Pericardium fibroblast (primary cell): ENCODE results near the genes CD300LD, CD300E and RAB37.

- RAMPAGE, long total RNA, result no peak
Observed at GRCh38 chr17:72578250-72578531, 457.4 kb downstream of the SOX9 start.

- RAMPAGE, long total RNA, result no peak
Observed at GRCh38 chr17:72591178-72592020, 470.6 kb downstream of the SOX9 start.

- RAMPAGE, long total RNA, result no peak
Observed at GRCh38 chr17:72639594-72640267, 452.8 kb downstream of the SLC39A11 start.

- RAMPAGE, long total RNA, result no peak
Observed at GRCh38 chr17:72915354-72915851, 177.1 kb downstream of the SLC39A11 start.

GRCh38 chr17:73166692-73167585, 2.1 kb downstream of the SSTR2 start:
- RAMPAGE, long total RNA, result no peak

- RAMPAGE, long total RNA, result no peak
Observed at GRCh38 chr17:73293351-73293935, 18.4 kb downstream of the CDC42EP4 start.

GRCh38 chr17:73298449-73298825, 13.4 kb downstream of the CDC42EP4 start:
- RAMPAGE, long total RNA, result no peak

DNA sequence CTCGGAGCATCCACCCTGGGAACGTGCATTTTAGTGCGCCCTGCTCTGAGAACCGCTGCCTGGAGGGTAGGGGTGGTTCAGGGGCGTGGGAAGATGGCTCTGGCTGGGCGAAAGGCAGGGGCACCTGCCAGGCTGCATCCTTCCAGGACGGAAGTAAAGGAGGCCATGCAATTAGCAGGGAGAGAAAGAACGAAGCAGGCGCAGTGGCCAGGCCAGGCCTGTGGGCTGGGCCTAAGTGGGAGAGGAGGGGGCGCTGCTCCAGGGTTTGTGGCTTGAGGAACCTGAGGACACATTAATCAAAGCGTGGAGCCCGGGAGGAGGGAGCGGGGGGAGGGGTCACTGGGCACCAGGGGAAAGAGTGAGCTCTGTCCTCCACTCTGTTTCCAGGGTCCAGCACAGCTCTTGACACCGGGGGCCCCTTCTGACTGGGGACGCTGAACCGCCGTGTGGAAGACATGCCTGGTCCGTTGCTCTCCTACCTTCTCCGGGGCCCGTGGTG, 49.5 kb upstream of the CDC42EP4 start:
- RAMPAGE, long total RNA, result no peak

GRCh38 chr17:74213844-74214445, 574 bp downstream of the TTYH2 start:
- RAMPAGE, long total RNA, result no peak

DNA sequence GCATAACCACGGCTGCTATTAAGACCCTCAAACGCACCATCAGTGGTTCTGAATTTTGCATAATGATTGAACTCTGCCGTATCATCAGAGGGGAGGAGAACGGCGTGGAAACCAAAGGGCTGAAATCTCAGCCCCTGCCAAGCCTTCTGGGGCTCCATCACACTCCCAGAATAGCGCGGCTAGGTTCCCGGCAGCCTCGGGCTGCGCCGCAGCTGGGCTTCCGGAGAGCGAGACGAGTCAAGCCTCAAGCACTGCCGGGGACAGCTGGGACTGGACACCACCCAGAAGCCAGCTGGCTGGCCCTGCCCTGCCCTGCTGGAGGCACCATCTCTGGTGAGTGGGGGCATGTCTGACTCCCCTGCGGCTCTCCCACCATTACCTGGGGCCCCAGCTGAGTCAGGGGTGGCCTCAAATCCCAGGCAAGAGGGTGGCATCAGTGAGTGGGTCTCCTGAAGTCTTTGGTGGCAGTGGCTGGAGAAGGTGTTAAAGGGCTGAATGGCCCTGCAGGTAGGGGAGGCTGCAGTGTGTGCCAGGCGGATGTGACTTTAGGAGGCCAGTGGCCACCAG, 7.2 kb upstream of the GPRC5C start:
- RAMPAGE, long total RNA, result no peak

DNA sequence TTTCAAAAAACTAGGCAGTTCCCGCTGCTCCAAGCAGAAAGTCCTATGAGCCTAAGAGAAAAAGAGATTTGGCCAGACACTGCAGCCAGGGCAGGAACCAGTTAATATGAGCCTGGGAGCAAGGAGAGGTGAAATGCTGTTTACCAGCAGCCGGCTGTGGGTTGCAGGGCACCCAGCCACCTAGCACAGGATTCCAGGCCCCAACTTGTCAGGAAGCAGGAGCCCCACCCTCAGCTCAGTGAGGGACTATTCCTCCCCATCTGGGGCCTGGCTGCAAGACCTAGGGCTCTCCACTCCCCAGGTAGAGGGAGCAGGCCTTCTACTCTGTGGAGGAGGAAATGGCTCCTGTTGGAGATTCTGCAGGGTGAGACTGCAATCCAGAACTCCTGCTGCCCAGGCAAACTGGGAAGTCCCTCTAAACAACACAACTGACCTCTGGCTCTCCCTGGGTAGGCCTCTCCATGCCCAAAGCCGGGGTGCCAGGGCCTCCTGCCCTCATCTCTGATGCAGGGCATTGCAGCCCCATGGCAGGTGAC, 4.4 kb upstream of the GPRC5C start:
- RAMPAGE, long total RNA, result no peak

DNA sequence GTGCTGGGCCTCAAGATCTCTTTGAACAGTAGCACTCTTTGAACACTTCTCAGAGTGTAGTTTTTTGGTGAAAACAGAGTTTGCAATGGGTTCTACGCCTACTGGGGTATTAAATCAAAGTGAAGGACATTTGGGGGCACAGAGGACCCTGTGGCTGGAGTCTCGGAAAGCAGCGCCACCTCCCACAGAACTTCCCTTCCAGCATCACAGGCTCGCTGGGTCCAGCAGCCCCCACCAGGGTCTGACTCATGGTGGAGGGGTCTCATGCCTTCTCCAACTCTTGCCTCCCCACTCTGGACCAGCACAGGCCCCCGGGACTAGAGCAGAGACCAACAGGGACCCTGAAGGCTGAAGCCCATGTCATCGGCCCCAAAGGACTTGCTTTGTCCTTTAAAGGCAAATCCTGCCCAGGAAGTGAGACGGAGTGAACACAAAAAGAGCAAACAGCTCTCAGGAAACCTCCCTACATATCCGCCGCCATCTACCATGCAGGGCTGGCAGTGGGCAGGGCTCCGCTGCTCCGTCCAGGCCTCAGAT, 2.3 kb upstream of the GPRC5C start:
- RAMPAGE, long total RNA, result no peak

GRCh38 chr17:74430390-74430517, 1.6 kb upstream of the GPRC5C start:
- RAMPAGE, long total RNA, result no peak

- RAMPAGE, long total RNA, result no peak
Observed at GRCh38 chr17:74449559-74450182, 16.8 kb upstream of the CD300A start.

DNA sequence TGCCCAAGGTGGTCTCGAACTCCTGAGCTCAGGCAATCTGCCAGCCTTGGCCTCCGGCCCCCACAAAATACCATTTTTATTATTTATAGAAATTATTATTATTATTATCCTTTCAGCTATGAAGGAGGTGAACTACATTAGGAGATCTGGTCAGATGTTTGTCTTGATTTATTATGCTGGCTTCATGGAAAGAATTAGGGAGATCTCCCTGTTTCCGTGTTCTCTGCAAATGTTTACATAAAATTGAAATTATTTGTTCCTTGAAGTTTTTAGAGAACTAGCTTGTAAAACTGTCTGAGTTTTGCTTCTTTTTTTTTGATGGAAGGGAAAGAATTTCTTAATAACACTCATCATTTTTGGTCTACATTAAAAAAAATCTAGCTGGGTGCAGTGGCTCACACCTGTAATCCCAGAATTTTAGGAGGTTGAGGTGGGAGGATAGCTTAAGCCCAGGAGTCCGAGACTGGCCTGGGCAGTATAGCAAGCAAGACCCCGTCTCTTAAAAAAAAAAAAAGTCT, 2.5 kb downstream of the CD300A start:
- RAMPAGE, long total RNA, result no peak

GRCh38 chr17:74569221-74569985, 22.7 kb downstream of the CD300LD start:
- RAMPAGE, long total RNA, result no peak

DNA sequence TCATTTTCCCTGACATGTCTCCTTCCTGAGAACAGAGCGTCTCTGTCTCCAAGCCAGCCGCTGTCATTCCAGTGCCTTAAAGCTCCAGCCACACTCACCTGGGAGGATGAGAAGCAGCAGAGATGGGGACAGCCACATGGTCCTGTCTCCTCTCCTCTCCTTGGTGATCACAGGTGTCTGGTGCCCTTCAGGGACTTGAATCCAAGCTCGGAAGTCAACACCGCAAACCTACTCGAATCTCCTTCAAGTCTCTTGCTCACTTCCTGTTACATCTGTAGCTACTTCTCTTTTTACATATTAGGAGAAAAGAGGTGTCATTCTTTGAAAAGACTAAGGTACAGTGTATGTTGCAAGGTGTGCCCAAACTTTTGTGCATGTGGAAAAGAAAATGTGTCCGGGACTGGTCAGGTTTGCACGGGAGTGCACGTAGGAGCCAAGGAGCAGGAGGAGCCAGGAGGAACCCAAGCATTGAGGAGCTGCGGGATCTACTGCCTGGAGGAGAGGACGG, at the start of gene CD300LD:
TSS of gene CD300LD (minus strand) at position 219 of the 508 bp plus-strand sequence.
- RAMPAGE, long total RNA, result no peak

DNA sequence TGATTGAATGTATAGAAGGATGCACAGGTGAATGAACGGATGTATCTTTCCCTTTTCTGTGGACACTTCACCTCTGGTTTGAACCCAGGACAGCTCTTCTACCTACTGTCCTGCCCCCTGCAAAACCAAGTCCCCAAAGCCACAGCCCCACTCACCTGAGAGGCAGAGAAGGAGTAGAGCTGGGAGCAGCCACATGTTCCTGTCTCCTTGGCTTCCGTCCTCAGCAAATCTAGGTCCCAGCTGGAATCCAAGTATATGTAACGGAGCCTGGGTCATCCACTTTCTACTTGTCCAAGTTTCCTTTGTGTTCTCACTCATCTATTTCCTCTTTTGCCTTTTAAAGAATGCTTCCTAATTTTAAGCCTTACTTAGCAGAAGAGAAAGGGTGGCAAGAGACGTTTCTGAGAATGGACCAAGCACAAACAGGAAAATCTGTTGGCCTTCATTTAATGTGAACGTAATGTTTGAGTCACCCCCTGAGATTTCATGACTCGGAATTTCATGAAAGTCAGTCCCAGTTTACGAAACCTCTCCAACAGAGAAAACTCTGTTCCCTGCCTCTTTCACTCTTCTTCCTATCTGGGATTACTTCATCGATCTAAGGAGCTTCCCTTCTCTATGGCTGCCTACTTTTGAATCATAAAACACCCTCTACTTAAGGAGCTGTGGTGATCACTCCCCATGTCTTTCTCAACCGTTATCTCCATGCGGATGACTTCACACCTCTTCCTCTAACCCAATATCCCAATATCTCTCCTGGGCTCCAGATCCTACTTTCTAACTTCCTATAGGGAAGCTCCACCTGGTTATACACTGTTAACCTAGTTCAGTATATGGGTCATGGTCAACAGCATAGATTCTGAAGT, at the start of gene CD300E:
TSS of gene CD300E (minus strand) at position 312 of the 866 bp plus-strand sequence.
- RAMPAGE, long total RNA, result no peak

- RAMPAGE, long total RNA, result no peak
Observed at GRCh38 chr17:74736290-74737417, at the start of gene RAB37. Gene RAB37 (plus strand): TSS chr17:74737256.

GRCh38 chr17:74750215-74751086, 2.0 kb downstream of the NHERF1 start:
- RAMPAGE, long total RNA, result no peak